M059J (cell line): Measurements from ENCODE around the genes CIZ1, SLC27A4, URM1 and KYAT1.

DNA sequence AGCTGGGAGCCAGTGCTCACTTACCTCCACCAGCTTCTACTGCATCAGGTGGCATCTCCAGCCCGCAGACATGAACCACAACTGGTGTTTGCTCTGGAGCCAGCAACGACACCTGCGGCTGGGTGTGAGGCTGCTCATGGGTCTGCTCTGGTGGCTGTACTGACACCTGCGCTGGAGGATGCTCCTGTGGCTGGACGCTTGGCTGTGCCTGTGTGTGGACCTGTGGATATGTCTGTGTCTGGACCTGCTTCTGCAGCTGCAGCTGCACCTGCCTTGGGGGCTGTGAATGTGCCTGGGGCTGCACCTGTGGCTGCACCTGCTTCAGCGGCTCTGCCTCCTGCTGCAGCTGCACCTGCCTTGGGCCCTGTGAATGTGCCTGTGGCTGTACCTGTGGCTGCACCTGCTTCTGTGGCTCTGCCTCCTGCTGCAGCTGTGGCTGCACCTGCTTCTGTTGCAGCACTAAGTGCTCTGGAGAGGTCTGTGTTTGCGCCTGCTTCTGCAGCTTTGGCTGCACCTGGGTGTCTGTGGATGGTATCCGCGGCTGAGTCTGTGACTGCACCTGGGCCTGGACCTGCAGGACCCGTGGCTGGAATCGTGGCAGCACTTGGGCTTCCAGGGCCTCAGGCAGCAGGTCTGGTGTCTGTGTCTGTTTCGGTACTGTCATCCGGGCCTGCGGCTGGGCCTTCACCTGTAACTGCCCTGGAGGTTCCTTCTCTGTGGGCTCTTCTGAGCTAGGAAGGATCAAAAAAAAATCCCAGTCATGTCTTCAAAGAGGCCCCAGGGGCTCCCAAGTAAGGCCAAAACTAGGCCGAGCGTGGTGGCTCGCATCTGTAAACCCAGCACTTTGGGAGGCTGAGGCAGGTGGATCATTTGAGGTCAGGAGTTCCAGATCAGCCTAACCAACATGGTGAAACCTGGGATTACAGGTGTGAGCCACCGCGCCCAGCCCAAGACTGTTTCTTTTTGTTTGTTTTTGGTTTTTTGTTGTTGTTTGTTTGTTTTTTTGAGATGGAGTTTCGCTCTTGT is 12.4 kb downstream of the CIZ1 start:
- RAMPAGE, long total RNA = no peak

DNA sequence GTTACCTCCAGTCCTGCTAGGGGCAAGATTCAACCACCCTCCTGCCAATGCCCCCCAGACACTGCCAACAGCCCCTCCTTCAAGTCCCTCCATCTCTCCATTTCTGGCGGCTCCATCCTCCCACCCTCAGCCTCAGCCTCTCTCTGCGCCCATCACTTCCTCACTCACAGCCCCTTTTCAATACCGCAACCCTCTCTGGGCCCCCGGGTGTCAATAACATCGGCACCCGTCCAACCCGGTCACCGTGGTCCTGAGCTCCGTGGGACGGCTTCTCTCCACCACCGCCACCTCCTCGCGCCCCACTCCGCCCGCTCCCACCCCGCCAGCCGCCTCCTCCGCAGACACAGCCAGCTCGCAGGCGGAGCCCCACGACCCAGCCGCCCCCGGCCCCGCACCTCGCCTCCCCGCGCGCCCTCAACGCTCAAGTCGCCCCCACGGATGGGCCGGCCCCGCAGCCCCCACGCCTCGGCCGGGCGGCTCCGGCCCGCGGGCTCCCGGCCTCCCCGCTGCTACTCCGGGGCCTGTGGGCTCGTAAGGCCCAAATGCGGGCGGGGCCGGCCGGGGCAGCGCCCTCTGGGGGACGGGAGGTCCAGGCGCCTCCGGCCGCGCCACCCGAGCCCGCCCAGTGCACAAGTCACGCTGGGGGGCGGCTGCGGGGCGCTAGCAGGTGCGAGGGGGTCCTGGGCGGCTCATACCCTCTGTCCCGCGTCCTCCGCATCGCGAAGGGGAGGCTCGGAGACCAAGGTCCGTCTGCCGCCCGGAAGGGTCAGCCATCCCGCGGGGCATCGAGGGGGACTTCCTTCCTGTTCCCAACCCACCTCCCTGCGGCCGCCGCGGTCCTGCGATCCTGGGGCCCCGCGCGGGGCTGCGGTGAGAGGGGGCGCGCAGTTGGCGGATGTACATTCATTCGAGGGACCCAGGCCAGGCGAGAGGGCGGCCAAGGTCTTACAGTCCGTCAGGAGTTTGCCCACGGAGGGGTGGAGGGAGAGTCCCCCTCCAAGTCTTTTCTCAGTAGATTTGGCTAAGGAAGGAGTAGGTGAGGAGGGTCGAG is at the start of gene CIZ1:
Gene CIZ1 (minus strand): TSS at position 536 of the 1,051 bp plus-strand sequence.
- RAMPAGE, long total RNA = no peak

GRCh38 chr9:128192823-128193614 is 1.6 kb upstream of the CIZ1 start:
- RAMPAGE, long total RNA = no peak

DNA sequence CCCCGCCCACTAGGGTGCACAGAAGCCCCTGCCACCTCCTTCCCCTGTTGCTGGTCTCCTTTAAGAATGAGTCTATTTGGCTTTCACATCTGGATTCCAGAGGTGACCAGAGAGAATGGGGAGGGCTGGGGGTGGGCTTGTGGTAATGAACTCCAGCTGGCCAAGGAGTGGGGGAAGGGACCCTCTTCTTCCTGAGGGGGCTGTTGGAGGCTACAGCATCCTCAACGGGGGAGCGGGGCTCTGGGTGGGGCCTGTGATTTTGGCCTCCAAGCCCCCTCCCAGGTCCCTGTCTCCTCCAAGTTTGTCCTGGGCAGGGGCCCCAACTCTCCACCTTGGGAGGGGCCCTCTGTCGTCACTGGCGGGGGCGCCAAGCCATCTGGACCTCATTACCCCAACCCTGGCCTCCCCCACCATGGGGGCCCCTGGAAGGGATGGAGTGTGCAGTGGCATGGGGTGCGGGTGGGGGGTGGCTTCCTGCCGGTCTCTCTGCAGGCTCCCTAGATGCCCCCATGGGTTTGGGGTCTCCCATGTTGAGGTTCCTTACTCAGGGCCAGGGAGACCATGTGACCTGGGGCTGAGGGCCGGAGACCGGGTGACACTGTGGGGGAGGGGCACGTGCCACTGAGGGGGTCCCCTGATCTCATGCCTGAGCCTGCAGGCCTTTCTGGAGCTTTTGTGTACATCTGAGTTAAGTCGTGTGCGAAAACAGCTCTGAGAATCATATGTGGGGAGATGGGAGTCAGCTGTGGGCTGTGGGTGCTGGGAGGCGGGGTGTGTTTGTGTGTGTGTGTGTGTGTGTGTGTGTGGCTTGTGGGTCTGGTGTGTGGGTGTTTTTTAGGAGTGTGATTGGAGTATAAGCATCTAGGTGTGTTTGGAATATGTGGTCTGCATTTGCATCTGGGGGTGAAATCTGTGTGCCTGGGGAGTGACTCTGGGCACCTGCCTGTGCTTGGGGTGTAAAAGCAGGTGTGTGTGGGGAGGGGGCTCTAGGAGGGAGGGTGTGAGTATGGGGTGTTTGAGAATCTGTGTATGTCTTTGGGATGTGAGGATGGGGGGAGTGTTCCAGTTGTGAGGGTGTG is 32.3 kb downstream of the GOLGA2 start:
- RAMPAGE, long total RNA = no peak

DNA sequence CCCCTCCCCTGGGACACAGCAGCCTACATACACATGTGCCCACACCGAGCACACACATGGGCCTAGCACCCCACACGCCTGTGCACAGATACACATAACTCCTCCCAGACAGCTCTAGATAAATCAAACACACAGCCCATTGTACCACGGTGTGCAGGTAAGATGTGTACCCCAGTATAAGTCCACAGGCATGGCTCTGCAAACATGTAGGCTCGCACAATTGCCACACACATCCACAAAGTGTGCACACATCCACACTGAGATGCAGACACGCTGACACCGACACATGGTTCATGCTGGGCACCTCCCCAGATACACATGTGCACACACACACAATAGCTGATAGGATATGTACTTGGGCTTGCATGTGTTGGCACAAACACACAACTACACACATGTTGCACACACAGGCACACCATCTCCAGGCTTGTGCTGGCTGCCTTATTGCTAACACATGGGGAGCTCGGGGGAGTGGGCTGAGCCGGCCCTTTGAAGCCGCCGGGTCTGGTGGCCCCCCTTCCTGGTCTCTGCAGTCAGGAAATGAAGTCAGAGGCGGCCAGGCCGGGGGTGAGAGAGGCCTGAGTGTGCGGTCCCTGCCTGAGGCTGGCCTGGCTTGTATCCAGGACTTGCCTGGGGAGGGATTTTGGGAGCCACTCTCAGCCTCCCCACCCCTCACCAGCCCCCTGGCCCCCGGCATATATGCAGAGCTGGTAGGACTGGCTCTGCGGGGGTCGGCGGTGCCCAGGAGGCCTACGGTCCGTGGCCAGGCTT is 30.1 kb downstream of the GOLGA2 start:
- RAMPAGE, long total RNA = no peak

- RAMPAGE, long total RNA = no peak
Observed at GRCh38 chr9:128339765-128341044, at the start of gene SLC27A4. TSS of gene SLC27A4 (plus strand) at chr9:128340527.

- RAMPAGE, long total RNA = start-site peak on the plus strand at chr9:128371349-128371372, 23 and 22 reads in 2 replicates
Observed at GRCh38 chr9:128370423-128371556, at the start of gene URM1. TSS of gene URM1 (plus strand) at chr9:128371374.

DNA sequence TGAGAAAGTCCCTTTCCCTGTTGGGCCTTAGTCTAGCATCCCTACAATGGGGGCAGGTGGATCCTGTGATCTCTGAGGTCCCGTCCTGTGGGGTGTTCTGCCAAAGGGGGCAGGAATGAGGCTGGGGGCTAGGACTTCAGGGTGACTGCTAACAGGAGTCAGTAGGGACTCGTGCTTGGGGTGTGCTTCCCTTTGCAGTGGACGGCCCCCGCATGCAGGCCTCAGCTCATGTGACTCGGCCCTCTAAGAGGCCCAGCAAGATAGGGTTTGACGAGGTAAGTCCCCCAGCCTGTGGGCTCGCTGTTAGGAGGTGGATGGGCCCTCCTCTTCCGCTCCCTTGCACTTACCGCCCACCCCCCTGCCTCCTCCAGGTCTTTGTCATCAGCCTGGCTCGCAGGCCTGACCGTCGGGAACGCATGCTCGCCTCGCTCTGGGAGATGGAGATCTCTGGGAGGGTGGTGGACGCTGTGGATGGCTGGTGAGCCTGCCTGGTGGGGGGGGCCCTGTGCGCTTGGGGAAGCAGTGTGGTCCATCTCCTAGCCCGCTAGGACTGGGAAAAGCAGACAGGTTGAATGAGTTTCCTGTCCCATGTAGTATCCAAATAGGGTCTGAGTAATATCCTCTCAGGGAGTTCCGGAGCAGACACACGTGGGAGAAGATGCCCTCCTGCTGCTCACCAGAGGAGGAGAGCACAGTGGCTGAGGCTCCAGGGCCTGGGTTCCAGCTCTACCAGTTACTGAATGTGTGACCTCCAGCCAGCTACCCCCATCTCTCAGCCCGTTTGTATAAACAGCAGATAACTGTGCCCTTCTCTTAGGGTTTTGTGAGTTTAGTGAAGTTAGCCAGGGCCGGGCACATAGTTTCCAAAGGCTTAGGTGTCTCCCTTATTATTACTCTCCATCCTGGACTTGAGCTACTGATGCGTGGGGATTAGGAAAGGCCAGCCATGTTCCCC is 8.2 kb downstream of the CERCAM start:
- RAMPAGE, long total RNA = no peak

DNA sequence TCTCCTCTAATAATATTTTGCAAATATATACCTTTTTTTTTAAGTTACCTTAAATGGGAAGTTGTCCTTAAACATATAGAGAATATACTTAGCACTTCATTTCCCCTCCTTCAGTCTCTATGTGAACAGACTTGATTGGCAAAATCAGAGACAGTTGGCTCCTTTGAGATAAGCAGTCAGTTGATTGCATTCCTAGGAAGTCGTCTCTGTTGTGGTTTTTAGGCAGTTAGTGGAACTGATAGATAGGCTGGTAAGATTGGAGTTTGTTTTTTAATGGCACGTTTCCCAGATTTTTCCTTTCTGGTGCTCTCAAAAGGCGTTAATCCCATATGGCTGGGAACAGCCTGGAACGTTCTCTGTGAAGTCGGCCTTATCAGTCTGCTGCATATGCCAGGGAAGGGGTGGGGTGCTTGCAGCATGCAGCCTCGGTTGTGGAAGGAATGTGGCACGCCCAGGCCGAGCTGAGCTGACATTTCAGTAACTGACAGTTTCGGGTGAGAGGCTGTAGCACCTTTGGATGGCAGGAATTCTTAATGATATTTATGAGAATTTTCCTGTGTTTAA is 6.0 kb downstream of the SPTAN1 start:
- RAMPAGE, long total RNA = no peak

GRCh38 chr9:128582799-128583240 is 30.4 kb downstream of the SPTAN1 start:
- RAMPAGE, long total RNA = no peak

- RAMPAGE, long total RNA = no peak
Observed at GRCh38 chr9:128684154-128685481, 4.4 kb upstream of the SET start.

DNA sequence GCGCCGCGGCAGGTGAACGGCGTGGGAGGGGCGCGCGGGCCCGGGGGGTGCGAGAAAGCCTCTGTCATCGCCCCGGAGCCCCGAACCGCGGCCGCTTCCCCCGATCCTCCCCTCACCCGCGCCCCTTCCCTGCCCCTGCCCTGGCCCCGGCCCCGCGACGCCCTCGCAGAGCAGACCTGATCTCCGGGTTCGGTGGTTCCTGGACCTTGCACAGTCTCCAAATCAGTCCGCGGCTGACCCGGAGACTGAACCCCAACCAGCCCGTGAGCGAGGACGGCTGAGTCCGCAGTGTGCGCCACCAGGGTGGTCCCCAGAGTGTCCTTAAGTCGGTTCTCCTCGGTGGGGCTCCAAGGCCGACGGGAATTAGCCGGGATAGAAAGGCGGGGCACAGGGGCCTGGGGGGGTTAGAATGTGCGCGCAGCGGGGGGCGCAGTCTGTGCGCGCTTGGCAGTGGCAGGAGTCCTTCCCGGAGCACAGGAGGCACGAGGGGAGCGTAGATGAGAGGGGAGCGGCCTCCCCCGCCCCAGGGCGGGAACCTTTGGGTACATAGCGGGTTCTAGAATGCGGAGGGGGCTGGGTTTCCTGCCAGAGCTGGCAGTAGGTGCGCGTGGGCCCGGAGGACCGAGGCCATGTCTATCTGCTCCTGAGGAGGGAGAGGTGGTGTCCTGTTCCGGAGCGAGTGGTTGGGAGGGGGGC is 773 bp downstream of the PKN3 start:
- RAMPAGE, long total RNA = no peak

GRCh38 chr9:128703624-128704408 is 1.5 kb downstream of the PKN3 start:
- RAMPAGE, long total RNA = no peak

- RAMPAGE, long total RNA = no peak
Observed at GRCh38 chr9:128732879-128733789, 9.2 kb upstream of the ZDHHC12 start.

DNA sequence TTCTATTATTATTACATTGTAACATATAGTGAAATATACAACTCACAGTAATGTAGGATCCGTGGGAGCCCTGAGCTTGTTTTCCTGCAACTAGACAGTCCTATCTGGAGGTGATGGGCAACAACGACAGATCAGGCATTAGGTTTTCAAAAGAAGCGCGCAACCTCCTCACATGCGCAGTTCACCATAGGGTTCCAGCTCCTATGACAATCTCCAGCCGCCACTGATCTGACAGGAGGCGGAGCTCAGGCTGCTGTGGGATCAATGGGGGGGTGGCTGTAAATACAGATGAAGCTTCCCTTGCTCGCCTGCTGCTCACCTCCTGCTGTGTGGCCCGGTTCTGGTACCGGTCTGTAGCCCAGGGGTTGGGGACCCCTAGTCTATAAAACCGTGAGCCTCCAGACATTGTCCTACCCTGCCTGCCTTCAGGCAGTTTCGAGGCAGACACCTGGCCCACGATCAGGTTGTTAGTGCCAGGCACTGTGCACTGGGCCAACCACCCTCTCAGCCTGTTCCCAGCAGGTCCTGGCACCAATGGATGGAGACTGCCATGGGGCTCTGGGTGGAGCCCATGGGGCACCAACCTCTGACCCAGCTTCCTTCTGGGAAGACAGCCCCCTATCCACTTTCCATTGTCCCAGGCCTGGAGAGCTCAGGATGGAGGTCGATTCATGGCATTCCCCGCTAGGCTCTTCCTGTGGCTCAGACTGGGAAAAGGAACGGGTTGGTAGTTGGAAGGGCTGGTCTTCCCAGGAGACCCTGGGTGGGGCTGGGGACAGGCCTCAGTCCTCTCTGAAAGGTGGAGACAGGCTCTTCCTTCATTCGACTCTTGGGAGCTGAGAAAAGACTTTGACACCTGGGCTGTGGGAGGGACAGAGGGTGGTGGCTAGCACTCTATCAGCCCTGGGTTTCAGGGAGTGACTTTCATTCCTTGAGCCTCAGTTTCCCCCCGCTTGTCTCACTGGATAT is 1.7 kb downstream of the ENDOG start:
- RAMPAGE, long total RNA = no peak

DNA sequence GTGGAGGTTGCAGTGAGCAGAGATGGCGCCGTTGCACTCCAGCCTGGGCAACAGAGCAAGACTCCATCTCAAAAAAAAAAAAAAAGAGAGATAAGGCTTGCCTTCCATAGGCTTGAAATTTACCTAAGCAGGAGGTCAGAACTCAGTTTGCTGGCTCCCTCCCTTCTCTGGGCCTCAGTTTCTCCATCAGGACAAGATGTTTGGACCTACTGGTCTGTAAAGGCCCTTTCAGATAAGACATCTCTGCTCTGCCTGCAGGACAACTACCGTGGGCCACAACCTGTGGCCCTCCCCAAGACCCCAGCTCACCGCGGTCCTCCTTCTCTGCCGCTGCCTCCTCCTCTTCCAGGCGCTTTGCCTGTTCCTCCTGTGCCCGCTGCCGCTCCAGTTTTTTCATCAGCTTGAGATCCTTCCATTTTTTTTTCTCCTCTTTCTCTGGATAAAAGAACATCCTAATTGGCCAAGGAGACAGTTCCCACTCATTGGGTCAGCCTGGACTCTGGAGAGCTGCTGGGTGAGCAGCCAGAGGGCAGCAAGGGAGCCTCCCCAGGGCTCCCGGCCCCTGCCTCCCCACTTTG is 1.1 kb downstream of the SPOUT1 start:
- RAMPAGE, long total RNA = no peak

GRCh38 chr9:128881786-128882244 is at the start of gene KYAT1:
TSS of gene KYAT1 (minus strand) at chr9:128881950.
- RAMPAGE, long total RNA = no peak

DNA sequence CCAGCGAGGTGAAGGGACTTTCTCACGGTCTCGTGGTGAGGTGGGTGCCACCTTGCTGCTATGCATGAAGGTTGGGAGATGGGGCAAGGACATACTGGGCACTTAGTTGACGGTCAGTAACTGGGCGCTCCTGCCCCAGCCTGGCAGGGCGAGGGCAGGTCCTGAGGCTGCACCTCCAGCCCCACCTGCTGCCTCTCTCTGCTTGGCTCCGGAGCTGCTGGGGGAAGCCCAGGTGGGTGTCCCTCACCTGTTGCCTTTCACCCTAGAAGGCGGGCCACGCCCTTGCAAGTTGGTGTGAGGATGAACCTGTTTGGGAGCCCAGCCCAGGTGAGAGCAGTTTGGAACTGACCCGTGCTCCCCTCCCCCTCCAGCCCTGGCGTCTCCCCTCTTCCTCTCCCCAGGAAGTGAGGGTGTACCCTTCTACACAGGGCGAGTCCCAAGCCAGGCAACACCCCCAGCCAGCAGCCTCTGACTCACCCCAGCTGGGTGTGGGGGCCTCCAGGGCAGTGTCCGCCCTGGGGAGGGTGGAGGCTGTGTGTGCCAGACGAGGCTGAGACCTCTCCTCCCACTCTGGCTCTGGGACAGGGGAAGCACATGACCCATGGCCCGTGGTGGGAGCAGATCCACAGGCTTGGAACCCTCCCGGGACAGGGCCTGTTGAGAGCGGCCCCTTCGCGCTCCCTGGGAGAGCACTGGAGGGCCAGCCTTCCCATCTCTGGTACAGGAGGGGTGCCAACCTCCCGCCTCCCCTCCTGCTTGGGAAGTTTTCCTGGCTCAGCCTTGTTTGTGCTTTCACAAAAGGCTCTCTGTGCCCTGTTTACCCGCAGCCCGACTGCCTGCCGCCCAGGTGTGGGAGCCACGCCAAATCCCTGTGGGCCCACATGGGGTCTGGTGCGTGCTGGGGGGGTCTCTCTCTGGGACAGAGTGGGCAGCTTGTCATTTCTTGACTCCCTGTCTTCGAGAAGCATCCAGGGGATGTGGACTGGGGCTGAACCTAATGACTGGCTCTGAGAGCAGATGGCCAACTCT is 10.5 kb downstream of the LRRC8A start:
- RAMPAGE, long total RNA = no peak

GRCh38 chr9:128916714-128917675 is 3.8 kb upstream of the PHYHD1 start:
- RAMPAGE, long total RNA = no peak

DNA sequence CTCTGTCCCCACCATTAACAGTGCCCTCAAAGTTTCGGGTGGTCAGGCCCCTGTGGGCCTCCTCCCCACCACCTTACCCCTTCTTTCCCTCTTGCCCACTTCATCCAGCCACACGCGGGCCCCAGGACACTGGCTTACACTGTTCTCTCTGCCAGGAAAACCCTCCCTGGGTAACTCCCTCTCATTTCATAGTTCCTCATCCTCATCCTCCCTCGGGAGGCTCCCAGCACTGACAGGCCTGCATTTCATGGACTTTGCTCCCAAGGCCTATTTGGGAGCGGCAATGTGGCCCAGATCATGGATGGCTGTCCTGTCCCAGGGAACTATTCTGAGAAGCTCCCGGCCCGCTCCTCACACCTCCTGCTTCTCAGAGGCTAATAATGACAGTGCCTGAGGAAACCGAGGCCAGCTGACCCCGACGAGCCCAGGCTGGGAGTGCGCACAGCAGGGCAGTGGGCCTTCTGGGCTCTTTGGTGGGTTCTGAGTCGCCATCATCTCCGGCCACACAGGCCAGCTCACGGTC is 2.3 kb upstream of the DOLPP1 start:
- RAMPAGE, long total RNA = no peak